Bronchial lymph node (tissue), 1 donor: ENCODE measurements around the genes VWA7, VARS1 and HSPA1A.

DNA sequence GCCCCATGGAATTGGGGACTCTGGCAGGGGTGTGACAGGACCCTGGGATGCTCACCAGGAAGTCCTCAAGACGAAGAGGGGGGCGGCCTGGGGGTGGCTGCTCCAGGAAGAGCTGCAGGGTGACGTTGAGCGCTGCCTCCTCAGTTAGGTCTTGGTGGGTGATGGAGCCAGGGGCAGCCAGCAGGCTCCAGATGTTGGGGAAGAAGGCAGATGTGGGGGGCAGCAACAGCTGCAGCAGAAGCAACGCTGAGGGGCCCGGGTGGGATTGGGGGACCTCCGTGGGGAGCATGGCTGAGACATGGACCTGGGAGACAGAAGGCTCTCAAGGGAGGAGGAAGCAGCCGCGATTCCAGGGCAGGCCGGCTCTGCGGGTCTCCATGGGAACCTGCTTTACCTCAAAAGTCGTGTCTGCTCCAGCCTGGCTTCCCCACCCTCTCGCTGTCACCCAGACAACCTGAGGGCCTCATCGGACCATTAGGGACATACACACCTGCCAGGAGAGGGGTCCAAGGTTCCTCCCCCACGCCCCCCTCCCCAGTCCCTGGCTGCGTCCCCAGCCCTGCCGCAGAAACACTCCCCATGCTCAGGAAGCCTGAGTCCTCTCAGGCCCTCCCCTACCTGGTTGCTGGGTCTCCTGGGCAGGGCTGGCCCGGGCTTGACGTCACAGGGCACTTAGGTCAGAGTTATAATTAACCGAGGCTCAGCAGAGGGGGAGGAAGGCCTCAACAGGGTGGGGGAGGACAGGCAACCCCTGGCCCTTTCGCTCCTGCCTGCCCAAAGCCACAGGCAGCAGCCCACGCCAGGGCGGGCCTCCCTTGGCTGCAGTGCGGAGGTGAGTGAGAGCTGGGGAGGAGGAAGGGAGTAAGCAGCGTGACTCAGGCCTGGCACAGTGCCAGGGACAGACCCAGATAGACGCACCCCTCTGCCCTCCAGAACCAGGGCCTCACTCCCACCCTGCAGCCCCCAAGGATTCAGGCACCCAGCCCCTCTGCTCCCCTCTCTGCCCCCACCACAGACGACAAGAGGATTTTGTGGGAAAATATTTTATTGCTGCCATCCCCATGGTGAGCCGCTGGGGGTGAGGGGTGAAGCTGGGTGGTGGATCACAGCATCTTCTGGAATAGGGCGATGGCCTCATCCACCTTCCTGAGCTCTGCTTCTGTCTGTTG, at the start of gene VWA7:
TSS of gene VWA7 (minus strand) at position 838 of the 1,169 bp plus-strand sequence.
- PRO-cap: bidirectional peak, plus-strand start at position 714 of the sequence, minus-strand start at position 576 of the sequence; unidirectional peak, minus-strand start at position 826 of the sequence

DNA sequence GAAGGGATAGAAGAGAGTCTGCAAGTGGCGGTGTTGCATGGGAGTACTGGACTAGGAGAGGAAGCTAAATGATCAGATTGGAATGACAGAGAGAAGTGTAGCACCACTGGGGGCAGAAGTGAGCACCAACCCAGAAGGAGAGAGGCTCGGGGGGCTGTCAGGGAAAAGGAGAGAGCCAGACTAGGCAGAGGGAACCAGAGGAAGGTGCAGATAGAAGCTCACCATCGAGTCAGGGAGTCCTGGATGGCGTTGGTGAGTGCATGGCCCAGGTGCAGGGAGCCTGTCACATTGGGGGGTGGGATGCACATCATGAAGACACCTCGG, 4.2 kb downstream of the VARS1 start:
- PRO-cap: no peak

- PRO-cap: bidirectional peak, plus-strand start at chr6:31795803, minus-strand start at chr6:31795728; bidirectional peak, plus-strand start at chr6:31796159, minus-strand start at chr6:31795950
These were observed at the start of gene VARS1 for GRCh38 chr6:31795317-31796222. Gene VARS1, minus strand, starts transcription at chr6:31795752.

- PRO-cap: bidirectional peak, plus-strand start at chr6:31815094, minus-strand start at chr6:31814976; bidirectional peak, plus-strand start at chr6:31815356, minus-strand start at chr6:31815240; bidirectional peak, plus-strand start at chr6:31815543, minus-strand start at chr6:31815660
These were observed at the start of gene HSPA1A for GRCh38 chr6:31814949-31816037. Gene HSPA1A, plus strand, starts transcription at chr6:31815543.

DNA sequence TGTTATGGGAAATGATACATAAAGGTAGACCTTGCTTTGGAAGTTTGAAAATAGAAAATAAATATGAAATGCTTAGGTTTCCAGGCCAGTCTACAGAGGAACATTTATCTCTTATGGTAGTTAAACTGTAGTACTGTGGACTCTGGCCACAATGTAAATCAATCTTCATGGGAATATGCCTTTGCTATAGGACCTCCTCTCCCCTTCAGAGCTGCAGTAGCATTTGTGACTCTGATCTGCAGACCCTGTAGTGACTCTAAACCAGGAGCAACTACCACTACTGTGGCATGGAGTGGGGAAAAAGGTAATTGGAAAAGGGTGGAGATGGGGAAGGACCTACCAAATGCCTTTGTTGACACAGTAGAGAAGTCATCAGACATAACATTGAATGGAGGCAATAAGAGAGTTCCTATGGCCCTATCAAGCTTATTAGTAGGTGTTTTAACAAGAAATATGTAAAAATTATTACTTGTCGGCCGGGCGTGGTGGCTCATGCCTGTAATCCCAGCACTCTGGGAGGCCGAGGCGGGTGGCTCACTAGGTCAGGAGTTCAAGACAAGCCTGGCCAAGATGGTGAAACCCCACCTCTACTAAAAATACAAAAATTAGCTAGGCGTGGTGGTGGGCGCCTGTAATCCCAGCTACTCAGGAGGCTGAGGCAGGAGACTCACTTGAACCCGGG, 4.7 kb downstream of the HSPA1A start:
- PRO-cap: no peak

DNA sequence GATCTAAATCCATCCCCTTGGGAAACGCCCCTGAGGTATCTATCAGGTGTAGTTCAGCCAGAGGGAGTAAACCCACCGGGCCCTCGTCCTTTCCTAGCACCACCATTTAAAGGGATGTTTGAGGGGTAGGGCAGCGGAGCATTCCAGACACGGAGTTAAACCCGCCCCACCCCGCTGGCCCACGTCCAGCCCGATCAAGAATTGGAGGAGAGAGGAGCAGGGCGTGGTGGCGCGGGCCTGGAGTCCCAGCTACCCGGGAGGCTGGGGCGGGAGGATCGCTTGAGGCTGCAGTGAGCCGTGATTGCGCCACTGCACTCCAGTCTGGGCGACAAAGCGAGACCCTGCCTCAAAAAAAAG, 5.9 kb downstream of the HSPA1A start:
- PRO-cap: bidirectional peak, plus-strand start at position 197 of the sequence, minus-strand start at position 108 of the sequence

GRCh38 chr6:31948632-31949637, 3.0 kb downstream of the CFB start:
- PRO-cap: no peak

GRCh38 chr6:31968753-31969375, 3.1 kb downstream of the DXO start:
- PRO-cap: no peak

DNA sequence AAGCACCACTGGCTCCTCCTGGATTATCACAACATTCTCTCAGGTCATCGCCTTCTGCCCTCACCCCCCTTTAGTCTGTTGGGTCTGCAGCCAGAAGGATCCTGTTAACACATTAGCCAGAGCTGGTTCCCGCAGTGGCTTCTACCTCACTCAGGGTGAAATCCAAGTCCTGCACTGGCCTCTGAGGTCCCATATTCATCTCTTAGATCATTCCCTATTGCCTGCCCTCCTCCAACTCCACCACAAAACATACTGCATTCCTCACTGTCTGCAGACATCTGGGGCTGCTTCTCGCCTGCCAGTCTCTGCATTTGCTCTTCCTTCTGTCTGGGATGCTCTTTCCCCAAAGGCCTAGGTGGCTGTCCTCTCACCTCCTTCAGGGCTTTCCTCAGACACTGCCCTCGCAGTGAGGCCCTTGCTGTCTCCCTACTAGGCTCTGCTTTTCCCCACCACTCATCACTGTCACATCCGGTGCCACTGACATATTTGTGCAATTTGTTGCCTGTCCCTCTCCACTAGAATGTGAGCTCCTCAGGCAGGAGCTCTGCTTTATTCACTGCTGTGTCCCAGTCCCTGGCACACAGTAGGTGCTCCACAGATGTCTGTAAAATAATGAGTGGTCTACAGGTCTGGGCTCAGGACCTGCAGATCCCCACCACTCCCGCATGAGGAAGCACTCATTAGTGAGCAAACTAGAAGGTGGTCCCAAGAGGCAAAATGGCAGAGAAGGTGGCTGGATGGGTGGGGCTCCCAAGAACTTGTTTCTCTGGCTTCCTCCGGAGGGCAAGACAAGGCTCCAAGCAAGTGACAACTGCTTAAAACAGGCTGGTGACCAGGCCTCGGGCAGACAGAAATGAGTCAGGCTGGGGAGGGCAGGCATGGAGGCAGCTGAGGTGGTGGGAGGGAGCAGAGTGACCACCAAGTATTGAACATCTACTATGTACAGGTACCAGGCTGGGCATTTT, 33.7 kb downstream of the TNXB start:
- PRO-cap: no peak

DNA sequence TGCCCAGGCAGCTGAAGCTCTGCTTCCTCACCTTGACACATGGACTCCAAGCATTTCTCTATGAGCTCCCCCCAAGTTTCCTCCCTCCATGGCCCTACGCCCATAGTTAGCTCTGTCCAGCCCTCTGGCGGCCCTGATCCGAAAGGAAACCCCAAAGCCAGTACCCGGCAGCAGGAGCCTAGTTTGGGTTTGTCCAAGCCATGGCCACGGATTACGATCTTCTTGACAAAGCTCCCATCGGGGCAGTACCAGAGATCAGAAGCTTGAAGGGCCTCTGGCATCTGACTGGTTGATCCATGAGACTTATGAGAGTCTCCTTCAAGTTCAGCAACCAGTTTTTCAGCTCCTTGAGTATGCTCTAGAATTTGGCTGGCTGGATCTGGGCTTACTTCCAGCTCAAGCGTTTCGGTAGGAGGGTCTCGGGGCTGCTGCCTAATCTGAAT, 825 bp downstream of the FKBPL start:
- PRO-cap: no peak

DNA sequence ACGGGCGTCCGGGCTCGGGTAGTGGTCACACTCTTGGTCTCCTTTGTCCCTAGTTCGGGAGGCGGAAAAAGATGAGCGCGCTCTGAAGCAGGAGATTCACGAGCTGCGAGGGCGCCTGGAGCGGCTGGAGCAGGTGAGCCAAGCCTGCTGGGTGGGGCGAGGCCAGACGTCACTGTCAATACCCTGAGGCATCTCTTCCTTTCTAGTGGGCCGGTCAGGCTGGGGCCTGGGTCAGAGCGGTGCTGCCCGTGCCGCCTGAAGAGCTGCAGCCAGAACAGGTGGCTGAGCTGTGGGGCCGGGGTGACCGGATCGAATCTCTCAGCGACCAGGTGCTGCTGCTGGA, 2.9 kb downstream of the EGFL8 start:
- PRO-cap: no peak

DNA sequence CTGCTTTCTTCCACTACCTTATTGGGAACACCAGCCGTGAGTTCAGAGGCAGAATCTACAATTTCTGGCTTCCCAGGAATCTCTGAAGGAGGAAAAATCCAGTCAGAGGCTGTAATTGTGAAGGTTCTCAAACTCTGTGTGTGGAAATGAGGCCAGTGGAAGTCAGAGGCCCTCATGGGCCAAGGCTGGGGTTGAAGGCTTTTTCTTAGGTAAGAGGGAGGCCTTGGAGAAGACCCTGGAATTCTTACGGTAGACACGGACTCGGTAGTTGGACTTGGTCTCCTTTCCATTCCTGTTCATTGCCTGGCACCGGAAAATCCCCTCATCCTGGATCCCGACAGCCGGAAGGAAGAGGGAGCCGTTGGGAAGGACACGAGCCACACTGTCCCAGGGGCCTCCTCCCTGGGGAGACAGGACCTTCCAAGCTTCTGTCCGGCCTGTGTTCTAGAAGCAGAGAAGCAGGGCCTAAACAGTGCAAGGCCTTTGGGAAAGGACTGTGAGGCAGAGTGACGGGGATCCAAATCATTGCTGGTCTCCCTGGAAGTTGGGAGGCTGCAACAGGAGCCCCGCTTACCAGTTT, 656 bp downstream of the AGER start:
- PRO-cap: no peak

DNA sequence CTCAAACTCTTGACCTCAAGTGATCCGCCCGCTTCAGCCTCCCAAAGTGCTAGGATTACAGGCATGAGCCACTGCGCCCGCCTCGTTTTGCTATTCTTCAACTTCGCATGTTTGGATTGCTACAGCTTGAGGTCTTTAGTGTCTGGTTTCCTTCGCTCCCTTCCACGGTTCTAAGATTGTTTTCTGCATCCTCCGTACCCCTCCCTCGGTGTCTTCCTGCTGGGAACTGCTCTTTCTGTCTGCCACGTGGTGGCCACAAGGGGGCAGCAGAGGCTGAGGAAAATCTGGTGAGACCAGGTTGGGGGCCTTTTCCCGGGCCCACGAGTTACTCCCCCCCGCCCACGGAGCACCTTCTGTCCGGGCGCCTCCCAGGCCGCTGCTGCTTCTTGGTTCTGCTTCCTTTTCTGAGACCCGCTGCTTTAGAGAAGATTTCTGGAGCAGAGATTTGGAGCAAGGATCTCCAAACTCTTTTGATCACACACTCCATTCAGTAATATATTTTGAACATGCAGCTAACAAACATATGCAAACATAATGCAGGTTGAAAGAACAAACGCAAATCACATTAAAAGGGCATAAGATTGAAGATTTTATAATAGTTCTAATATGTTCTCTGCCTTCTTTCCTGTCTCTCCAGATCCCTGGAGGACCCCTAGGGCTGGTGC, 21.1 kb upstream of the NOTCH4 start:
- PRO-cap: unidirectional peak, minus-strand start at position 171 of the sequence

DNA sequence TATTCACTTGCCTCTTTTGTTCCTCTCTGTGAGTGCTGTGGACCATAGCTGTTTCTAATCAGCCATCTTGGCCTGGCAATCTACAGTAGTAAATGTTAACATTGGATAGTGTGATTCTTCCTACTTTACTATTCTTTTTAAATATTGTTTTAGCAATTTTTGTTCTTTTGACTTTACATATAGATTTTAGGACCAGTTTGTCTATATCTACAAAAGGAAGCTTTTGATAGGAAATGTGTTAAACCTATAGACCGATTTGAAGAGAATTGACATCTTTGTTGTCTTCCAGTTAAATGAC, 32.0 kb upstream of the NOTCH4 start:
- PRO-cap: no peak

- PRO-cap: no peak
These were observed 8.6 kb upstream of the BTNL2 start for GRCh38 chr6:32415590-32415949.

DNA sequence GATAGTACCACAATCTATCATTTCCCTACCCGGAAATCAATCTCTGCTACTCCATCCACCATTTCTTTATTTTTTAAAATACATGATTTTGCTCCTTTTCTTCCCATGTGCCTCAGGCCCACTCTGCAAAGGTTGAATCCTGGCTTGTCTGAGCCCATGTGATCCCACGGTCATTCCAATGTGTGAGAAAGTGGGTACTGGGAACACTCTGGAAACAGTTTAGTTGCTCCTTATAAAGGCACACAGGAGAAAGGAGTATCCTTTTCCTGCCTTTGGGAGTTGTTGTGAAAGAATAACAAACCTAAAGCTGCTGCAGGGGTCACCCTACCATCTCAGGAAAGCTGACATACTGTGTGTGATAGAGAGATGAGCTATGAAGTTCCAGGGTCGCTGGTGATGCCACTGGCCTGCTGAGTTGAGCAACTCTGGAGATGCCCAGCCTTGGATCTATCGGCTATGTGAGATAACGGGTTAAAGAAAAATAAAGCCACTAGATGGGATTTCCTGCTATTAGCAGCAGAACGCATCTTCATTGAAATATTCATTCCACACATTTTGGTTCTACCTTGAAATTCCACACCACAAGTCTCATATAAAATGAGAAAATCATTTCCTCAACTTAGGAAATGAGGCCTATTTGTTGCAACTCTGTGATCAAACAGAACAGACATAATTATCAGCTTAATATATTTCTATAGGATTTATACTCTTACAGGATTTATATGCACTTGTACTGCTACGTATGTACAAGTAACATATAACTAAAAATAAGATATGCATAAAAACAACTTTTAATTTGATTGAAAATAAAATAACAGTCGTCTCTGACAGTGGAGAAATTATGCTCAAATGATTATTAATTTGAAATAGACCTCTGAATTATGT, 12.0 kb downstream of the HLA-DRB1 start:
- PRO-cap: no peak

GRCh38 chr6:32587864-32588137, 1.8 kb downstream of the HLA-DRB1 start:
- PRO-cap: no peak

GRCh38 chr6:32665719-32666115, 740 bp downstream of the HLA-DQB1 start:
- PRO-cap: no peak

DNA sequence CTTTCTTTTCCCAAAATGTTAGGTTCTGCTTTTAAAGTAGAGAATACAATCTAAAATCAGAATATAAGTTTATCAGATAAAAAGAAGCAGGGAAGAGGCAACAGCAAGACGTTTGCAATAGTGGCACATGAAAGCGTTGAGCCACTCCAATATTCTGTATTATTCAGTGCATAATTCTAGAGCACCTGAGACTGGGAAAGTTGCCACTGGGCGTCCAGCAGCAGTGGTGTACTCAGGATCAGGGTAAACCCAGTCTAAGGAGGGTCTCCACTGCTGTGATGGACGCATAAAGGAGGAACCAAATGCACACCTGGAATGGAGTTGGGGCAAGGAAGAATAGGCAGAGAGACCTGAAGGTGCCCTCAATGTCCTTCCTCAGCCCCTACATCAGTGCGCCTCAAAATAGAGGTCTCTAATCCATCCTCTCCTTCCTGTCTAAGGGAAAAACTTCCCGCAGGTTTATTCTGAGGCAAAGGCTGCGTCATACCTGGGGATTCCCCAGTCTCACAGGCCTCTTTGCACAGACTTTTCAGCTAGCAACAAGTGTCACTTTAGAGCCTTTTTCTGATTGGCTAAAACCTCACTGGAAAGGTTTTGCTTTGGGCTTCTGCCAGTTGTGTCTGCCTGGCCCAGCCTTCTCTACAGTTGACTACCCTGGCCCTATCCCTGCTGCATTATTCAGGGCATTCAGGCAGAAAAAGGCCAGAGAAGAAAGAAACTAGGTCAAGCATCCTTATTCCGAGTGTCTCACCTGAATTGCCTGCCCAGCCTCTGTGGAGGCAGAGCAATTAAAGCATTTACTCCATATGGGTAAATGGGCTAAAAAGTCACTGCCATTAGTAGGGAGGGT, 1.7 kb upstream of the HLA-DQB1 start:
- PRO-cap: bidirectional peak, plus-strand start at position 614 of the sequence, minus-strand start at position 433 of the sequence

DNA sequence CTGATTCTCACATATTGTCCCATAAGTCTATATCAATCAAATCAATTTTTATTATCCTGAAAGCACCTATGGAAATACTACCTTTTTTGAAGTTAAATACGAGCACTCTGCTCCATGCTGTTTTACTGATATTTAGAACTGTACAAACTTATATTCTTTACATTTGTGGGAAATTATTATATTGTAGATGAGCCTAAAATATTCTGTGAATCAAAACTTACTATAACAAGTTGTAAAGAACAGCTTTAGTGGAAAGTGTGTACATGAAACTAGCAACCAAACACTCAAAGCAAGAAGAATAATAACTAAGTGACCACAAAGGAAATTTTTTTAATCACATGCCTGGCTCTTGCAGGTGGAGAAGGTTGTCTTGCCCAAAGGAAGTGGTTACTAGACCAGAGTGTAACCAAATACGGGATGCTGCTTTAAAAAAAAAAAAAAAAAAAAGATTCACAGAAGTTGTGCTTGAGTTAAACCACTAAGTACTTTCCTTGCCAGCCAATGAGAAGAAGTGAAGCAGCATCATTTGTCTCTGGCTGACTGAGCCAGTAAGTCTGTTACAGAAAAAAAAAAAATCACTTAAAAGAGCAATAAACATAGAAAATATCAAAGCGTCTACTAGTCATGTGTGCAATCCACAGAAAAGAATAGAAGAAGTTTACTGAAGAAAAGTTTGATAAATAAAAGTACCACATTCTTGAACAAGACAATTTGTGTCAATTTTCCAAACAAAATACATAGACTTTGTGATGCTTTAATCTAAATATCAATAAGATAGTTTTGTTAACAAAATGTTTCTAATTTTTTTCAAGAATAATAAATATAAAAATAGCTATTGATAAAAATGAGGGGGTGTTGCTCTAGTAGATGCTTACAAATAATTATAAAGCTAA, 19.2 kb upstream of the HLA-DQB1 start:
- PRO-cap: bidirectional peak, plus-strand start at position 501 of the sequence, minus-strand start at position 389 of the sequence